ENCODE measurements around a stretch of chr6.

GRCh38 chr6:103675706-103676091, 1184.0 kb downstream of the HACE1 start:
- PRO-cap, result no peak

DNA sequence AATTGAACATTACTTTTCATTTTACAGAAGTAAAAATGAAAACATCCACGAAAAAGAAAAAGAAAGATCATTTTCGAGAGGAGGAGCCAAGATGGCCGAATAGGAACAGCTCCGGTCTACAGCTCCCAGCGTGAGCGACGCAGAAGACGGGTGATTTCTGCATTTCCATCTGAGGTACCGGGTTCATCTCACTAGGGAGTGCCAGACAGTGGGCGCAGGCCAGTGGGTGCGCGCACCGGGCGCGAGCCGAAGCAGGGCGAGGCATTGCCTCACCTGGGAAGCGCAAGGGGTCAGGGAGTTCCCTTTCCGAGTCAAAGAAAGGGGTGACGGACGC, 370.4 kb downstream of the HACE1 start:
- PRO-cap, result no peak

- PRO-cap, result no peak
Observed at GRCh38 chr6:104955553-104955830, 1.4 kb upstream of the LIN28B start.

DNA sequence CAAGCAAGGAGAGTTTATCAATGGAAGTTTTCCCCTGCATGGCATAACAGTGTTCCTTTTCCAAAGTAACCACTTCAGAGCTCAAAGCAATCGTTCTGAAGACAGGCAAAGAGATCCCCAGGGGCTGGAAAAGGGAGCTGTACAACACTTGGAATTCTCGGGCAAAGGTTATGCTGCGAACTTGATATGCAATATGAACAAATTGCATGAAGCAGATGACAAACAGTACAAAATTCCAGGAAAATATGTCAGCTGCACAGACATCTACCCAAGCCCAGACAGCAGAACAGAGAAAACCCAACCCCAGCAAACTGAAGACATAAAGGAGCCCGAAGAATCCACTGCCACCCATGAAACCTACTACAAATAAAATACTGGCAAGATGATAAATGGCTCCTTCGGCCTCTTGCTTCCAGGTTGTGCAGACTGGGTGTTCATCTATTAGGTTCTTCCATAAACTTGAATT, 18.3 kb downstream of the POPDC3 start:
- PRO-cap, result unidirectional peak, minus-strand start at position 162 of the sequence

DNA sequence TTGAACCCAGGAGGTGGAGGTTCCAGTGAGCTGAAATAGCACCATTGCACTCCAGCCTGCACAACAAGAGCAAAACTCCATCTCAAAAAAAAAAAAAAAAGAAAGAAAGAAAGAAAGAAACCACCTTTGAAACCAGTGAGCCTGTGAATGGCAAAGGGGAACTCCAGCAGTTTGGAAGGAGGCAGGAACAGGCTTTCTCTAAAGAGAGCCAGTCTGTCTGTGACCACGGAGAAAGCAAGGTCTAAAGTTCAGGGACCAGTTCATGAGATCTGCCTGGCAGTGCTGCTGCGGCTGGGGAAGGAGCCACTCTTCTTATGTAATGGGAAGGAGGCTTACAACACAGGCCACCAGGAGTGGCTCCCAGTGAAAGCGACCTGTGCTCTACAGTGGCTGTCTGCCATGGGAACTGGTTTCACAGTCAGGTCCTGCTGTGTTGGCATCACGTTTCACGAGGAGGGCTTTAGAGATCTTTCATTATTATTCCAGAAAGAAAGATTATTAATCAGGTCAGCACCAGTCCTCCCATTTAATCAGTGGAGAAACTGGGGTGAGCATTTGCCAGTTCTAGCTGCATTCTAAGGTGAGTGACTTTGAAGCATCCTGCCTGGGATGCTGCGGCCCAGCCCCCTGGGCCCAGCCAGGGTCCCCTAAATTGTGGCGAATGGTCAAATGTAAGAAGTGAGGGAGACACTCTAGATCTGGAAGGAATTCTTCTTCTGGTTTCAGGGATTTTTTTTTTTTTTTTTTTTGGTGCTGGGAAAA, 291.8 kb upstream of the PRDM1 start:
- PRO-cap, result no peak

DNA sequence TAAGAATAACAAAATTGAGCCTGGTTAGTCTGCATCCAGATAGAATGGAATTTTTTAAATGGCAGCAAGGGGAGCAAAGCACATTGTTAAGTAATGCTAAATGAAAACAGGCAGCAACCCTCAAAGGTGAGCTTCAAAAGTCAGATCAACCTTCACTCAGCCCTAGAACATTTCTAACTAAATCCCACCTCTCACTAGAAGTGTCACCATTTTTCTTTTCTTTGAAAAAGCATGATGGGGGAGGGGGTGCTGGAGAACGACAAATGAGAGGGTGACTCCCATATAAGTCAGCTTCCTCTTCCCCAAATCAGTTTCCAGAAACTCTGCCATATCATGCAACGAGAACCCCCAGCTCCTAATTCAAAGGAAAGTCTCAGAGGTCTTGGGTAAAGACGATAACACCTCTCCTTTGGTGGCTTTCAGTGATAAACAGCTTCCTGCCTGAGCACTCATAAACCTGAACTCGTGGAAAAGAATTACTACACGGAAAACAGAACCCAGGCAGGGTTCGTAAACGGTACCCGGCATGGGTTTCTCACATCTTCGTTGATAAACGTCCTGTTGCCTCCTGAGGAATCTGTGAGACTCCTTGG, 186.1 kb upstream of the PRDM1 start:
- PRO-cap, result no peak

DNA sequence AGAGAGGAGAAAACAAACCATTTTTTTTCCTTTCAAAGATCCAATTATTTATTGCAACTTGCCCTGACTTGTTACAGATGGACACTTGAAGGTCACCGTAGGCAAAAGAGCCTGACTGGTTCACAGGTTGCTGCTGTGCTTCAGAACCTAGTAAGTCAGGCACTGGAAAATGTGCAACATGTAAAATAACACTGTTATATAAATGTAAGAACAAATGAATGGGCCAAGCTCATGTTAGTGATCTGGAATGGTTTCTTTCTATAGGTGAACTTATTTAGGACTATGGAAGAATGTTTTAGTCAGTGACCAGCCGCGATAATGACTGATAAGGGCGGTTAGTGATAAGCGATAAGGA, 94.6 kb upstream of the PRDM1 start:
- PRO-cap, result no peak

DNA sequence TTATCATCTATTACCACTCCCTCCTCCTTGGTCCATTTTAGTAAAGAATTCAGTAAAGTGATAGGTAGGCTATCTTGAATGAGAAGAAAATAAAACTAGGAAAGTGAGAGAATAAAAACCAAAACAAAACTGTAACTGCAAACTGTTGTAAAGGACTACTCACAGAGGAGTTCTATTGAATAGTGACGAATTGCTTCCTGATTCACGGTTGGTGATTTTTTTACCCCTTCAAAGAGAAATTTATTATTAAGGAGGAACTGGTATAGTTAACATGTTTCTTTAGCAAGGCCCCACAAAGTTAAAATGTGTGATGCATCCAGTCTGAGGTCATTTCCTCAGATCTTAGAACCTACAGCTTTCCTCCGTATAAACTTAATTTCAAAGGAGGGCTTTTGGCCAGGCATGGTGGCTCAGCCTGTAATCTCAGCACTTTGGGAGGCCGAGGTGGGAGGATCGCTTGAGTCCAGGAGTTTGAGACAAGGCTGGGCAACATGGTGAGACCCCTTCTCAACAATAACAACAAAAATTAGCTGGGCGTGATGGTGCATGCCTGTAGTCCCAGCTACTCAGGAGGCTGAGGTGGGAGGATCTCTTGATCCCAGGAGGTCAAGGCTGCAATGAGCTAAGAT, 8.2 kb downstream of the PRDM1 start:
- PRO-cap, result no peak

- PRO-cap, result no peak
Observed at GRCh38 chr6:106110155-106110785, 24.1 kb downstream of the PRDM1 start.

- PRO-cap, result no peak
Observed at GRCh38 chr6:106184683-106184996, 98.5 kb downstream of the PRDM1 start.

DNA sequence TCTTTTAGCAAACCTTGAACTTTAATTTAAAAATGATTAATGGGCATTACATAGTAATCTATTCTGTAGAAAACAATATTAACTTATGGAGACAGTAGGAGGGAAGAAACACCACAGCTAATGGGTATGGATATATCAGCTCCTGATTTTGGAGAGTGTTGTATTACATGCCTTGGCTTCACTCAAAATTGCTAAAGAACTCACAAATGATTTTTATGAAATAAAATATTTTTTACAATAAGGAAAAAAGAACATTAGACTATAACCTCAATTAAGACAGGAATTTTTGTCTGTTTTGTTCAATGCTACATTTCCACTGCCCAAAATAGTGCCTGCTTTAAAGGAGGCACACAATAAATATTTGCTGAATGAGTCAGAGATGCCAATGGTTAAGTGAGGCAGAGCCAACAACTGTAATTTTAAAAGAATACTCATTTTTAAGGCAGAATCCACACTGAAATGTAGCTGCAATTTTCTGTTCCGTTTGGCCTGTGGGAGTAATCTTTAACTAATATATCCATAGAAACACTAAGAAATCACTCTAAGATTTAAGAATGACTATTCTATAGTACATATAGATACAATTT, 15.6 kb downstream of the ATG5 start:
- PRO-cap, result no peak

GRCh38 chr6:106324732-106325169, 809 bp downstream of the ATG5 start:
- PRO-cap, result no peak

DNA sequence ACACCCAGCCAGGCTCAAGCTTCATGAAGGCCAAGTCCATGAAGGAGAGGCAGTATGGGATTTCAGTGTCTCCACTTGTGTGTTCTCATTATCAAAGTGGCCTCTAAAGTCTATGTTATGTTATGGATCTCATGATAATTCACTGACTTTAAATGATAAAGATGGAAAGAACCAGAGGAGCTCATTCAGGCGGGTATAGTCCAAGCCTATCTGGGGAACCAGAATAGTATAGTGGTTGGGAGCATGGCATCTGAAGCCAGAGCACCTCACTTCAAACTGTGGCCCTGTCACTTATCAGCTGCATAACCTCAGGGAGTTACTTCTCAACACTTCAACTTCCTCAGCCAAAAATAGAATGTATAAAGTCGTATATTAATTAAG, 112.8 kb downstream of the RTN4IP1 start:
- PRO-cap, result no peak

GRCh38 chr6:106524772-106525511, 104.4 kb downstream of the RTN4IP1 start:
- PRO-cap, result no peak

DNA sequence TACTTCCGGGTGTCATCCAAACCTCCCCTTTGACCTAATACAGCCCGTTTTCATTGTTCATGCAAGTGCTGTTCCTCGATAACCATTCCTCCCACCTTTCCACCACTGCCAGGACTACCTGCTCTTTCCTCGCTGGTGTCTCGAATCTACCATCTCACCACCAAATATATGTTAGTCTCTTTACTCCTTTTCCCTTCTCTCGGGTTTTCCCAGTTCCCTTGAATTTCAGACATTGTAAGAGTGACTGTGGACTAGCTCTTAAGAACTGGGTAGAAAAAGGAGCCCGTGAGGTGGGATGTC, 61.4 kb downstream of the RTN4IP1 start:
- PRO-cap, result no peak

DNA sequence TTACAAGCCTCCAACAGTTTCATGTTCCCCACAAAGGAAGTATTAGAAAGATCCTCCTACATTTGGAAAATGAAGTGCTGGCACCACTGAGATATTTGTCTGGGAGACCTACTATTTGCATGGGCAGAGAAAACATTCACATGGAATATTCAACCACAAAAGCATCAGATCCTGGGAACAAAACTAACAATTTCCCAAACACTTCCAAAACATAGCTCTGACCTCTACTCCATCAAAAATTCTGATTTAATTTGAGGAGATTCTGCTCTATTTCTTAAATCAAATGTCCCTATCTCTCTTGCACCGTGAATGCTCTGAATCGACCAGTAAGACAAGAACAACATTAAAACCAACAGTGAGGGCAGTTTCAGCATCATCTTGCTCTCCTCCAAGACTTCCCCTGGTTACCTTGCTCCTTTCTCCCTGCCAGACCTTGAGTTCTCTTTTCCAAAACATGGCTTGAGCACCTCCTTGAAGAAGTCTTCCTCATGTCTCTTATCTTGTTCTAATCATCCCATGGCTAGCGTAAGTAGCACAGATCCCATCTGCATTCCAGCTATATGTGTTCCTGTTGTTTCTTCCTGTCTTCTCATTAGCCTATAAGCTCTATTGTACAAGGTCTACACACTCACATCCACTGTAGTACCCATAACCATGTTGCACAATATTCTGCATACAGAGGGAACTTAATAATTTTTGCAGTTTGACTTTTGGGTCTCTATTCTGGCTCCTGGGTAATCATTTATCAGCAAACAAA, 157.7 kb downstream of the QRSL1 start:
- PRO-cap, result no peak

GRCh38 chr6:106911027-106911802, 63.3 kb downstream of the CD24 start:
- PRO-cap, result no peak

- PRO-cap, result no peak
Observed at GRCh38 chr6:106973617-106974343, 749 bp downstream of the CD24 start.

DNA sequence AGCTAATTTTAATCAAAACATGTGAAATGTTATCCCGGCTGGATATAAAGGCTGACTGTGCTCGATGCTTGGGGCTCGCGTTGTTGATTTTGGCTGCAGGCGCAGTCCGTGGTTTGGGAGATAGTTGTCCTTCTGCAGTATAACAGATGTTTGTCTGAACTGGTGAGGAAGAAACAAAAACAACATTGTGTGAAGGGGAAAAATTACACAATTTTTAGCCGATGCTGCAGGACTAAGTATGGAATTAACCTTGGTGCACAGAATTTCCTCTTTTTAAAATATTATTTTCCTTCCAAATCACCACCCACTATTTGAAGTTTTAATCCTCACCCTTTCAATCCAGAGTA, 2.5 kb downstream of the SOBP start:
- PRO-cap, result no peak

DNA sequence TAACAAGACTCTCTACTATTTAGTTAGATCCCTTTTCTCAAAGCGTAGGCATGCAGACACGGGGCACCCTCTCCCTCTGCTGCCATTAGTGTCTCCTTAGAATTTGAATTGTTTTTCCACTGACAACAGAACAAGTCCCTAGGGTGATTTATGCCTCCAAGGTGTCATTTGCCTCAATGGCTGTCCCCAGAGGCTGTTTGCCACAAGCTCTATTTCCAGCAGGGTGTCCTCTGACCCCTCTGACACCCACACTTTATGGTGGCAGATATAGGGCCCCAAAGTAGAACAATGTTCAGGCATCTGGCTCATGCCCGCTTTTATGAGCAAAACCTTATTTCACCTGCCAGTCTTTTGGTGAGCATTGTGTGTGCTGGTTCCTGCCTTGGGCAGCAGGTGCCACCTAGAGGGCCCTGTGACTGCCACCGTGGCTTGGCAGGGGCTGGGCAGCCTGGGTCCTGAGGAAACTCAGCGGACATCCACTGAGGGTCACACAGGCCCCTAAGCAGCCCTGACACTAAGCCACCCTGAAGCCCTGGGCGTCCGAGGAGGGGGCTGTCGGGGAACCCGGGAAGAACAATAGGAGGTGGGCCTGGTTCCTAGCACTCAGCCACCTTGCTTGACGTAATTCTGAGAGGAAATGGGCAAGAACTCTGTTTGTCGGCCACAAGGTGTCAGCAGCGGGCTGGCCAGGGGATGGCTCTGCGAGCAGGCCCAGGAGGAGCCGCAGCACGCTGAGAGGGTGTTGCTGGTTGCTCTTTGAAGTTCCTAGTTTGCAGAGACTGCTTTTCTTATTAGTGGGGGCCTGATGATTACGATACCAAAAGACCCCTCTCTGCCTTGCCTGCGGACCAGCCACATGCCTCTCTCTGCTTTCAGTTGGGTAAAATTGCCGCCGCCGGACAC, 149.0 kb downstream of the SCML4 start:
- PRO-cap, result no peak

Measured in mesenteric fat pad (tissue), 1 donor.